ENCODE data around the gene WBP2.

GRCh38 chr17:75698750-75699149 lies 22.5 kb upstream of the ITGB4 start:
- RRBS = no CpG with 5 or more reads among the region's 5 CpGs

GRCh38 chr17:75706106-75706942 lies 14.9 kb upstream of the ITGB4 start:
- RRBS = no CpG with 5 or more reads among the region's 22 CpGs

DNA sequence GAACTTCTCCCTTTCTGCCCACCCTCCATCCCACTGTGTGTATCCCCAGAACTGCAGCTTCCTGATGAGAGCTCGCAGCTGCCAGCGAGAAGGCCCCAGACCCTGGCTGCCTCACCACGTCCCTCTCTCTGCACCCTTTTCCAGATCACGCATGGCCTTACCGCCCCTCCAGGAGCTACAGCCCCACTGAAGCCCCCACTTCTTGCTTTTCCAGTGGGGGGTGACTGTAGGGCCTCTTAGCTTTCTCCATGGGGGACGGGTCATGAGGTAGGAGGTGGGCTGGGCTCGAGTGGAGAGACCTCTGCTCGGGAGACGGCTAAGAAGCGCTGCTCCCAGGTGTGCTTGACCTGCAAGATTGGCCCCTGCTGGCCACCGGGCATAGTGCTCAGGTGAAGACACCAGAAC lies 5.9 kb downstream of the H3-3B start:
- RRBS = no CpG with 5 or more reads among the region's 11 CpGs

- RRBS = 2% methylated on average over 4 of the region's 33 CpGs
These were observed at the start of gene WBP2 for GRCh38 chr17:75854897-75855622. Gene WBP2 (minus strand): TSS chr17:75855335.

GRCh38 chr17:76009582-76010796 lies 9.3 kb downstream of the CDK3 start:
- RRBS = 89% methylated on average over 8 of the region's 40 CpGs

GRCh38 chr17:76060815-76061353 lies 11.4 kb downstream of the SRP68 start:
- RRBS = no CpG with 5 or more reads among the region's 7 CpGs

DNA sequence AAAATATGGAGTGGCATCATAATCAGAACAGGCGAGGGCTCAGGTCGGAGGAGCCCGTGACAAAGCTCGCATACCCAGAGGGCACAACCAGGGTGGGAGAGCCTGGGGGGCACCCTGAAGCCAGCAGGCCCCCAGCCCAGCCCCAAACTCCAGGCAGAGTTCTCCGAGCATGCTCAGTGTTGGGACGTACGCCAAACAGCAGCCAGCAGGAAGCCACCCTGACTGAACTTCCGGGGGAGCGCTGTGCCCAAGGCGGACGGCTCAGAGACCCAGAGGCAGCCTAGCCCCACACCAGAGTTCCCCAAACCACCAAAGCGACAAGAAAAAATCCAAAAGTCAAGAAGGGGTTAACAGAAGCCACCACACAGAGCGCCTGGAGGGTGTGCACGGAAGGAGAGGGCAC lies 12.1 kb downstream of the EXOC7 start:
- RRBS = no CpG with 5 or more reads among the region's 14 CpGs

- RRBS = 3% methylated on average over 36 of the region's 83 CpGs
These were observed 990 bp downstream of the FOXJ1 start for GRCh38 chr17:76139727-76140783.

- RRBS = no CpG with 5 or more reads among the region's 7 CpGs
These were observed 15.3 kb upstream of the FOXJ1 start for GRCh38 chr17:76156371-76156643.

GRCh38 chr17:76191792-76192475 lies 48.4 kb downstream of the RNF157 start:
- RRBS = no CpG with 5 or more reads among the region's 8 CpGs

DNA sequence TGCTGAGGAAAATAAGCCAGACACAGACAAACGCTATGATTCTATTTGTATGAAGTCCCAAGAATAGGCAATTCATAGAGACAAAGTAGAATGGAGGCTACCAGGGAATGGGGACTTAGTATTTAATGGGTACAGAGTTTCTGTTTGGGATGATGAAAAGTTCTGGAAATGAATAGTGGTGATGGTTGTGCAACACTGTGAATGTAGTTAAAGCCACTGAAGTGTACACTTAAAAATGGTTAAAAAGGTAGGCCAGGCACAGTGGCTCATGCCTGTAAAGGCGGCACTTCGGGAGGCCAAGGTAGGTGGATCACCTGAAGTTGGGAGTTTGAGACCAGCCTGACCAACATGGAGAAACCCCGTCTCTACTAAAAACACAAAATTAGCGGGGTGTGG lies 3.2 kb downstream of the PRPSAP1 start:
- RRBS = no CpG with 5 or more reads among the region's 5 CpGs

GRCh38 chr17:76351764-76352095 lies 2.0 kb downstream of the PRPSAP1 start:
- RRBS = no CpG with 5 or more reads among the region's 3 CpGs

DNA sequence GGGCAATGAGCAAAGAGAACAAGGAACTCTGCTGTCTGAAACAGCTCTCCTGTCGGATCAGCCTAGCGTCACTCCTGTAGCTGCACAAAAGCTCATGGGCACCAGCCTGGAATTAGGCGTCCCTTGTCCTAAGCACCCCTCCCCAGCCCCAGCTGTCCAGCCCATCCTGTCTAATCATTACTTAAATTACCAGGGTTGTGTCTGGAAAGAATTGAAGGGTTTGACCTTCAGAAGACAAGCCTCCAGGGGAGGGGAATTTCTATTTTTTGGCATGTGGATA lies 8.9 kb upstream of the SPHK1 start:
- RRBS = no CpG with 5 or more reads among the region's 3 CpGs

- RRBS = under 1% methylated on average over 16 of the region's 44 CpGs
These were observed 1.0 kb upstream of the SPHK1 start for GRCh38 chr17:76383316-76383814.

DNA sequence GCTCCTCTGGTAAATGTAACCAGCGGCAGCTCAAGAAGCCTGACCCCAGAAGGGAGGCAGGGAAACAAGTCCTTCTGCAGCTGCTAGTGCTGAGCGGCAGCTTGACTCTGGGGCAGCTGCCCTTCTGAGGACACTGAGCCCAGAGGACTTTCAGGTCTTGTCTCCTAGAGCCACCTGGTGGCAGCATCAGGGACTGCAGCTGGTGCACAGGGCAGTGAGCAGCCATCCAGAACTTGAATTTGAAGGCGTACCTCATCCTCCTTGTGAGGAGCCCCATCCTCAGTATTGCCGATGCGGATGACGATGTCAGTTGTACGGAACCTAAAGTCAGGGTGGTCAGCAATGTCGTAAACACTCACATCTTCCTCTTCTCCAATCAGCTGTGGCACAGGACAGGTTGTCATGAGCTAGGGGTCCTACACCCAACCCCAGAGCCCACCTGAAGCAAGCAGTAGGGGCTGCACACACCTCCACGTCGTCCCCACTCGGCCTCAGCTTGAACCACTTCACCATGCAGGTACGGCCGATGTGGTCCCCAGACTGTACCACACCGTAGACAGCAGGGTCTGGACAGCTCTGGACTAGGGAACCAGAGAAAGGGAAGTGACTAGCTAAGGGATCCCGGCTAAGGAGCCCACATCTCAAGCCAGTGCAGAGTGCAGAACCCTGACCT lies 13.7 kb downstream of the SPHK1 start:
- RRBS = no CpG with 5 or more reads among the region's 15 CpGs

DNA sequence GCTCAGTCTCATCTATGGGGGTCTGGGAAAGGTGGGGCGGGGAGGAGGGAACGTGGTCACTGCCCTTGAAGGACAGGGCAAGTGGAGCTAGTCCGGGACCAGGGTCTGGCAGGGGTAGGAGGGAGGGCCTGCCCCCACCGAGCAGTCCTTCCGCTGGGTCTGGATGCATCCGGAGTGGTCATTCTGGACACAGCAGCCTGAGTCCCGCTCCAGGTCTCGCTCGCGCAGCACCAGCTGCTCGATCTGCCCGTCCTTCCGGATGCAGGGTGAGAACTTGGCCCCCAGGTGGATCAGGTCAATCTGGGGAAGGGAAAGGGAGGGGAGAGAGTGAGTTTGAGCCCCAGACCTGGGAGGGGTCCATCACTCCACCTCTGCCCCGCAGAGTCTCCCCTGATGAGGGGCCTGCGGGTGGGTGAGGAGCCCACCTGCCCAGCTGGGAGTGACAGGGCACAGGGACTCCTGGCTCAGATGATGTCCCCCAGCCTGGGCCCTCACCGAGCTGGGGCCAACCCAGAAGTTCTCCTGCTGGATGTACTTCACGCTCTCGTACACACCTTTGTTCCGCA lies 6.9 kb downstream of the AANAT start:
- RRBS = 96% methylated on average over 8 of the region's 19 CpGs

- RRBS = no CpG with 5 or more reads among the region's 19 CpGs
These were observed 9.1 kb downstream of the RHBDF2 start for GRCh38 chr17:76491815-76492910.

DNA sequence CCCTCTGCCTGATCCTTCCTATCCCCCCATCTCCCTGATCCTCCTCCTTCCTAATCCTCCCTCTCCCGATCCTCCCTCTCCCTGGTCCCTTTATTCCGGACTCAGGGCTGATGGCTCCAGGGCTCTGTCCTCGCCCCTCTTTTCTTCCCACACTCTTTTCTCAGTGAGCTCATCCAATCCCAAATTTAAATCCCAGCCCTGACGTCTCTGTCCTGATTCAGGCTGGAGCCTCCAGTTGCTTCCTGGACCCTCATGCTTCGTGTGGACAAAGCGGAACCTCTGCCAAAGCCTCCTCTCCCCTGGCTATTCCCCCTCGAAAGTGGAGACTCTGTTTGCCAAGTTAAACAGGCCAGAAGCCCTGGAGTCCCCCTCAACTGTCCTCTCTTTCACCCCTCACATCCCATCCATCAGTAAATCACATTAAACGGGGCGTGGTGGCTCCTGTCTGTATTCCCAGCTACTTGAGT lies 18.1 kb downstream of the CYGB start:
- RRBS = no CpG with 5 or more reads among the region's 9 CpGs

GRCh38 chr17:76522895-76523448 lies 14.5 kb downstream of the CYGB start:
- RRBS = no CpG with 5 or more reads among the region's 28 CpGs

DNA sequence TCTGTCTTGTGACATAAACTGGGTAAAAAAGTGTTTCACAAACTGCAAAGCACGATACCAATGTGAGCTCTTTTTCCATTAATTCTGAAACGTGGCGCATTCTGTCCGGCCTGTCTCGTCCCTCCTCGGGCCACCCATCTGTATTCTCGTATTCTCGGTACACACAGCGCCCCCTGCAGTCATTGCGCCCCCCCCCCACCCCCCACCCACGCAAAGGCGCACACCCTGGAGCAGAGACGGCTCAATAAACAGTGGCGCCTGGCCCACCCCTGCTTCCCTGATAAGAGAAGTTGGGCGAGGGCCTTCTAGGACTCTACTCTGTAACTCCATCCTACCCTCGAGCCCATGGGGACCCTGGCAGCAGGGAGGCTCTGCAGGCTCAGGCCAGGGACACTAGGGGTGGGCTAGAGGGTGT lies 8.6 kb downstream of the CYGB start:
- RRBS = no CpG with 5 or more reads among the region's 16 CpGs

All from choroid plexus epithelial cell (primary cell).